ENCODE results near the genes UCHL1 and ATP10D.

DNA sequence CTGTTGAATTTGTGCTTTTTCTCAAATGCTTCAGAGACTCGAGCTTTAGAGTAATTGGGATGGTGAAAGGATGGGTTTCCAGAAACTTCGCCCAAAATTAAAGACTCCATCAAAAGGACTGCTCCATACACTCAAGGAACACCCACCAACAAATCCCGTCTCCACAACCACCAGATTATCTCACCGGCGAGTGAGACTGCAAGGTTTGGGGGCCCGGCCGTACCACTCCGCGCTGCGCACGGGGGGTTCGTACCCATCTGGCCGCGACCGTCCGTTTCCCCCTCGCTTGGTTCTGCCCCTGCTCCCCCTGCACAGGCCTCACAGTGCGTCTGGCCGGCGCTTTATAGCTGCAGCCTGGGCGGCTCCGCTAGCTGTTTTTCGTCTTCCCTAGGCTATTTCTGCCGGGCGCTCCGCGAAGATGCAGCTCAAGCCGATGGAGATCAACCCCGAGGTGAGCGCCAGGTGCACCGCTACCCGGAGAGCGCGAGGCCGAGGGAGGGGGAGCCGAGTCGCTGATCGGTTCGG lies at the start of gene UCHL1:
Gene UCHL1 (plus strand): TSS at position 370 of the 525 bp plus-strand sequence.
- PRO-cap = bidirectional peak, plus-strand start at position 370 of the sequence, minus-strand start at position 177 of the sequence

DNA sequence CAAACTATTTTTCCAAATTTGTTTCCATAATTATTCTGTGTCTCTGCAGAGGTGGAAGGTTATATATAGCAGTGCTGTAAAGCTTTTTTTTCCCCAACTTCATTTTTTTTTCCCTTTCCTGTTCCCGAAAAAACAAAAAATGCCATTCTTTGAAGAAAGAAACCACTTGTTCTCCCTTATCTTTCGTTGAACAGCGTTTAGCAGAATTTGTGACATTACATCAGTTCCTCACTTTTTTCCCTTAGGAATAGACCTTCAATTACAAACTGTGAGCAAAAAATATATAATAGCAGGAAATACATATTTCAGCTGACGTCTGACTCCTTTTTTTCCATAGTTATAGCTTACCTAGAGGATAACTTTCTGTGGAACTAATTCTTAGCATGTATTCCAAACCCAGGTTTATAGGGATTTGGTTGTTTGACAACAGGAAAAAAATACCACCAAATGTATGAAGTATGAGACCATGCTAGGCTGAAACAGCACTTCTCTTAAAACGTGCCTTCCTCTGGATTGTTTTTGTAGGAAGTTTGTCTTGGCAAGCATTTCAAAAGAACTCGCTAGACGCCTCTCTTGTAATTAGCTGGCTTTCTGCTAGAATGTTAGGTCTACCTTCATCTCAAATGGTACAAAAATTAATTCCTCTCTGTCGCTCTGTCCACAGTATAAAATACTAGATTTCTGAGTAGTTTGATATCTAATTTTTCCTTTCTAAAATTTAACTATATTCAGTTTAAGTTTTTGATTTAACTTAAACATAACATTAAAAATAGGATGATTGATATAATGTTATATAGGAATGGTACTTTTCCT lies 2.0 kb upstream of the LIMCH1 start:
- PRO-cap = no peak

DNA sequence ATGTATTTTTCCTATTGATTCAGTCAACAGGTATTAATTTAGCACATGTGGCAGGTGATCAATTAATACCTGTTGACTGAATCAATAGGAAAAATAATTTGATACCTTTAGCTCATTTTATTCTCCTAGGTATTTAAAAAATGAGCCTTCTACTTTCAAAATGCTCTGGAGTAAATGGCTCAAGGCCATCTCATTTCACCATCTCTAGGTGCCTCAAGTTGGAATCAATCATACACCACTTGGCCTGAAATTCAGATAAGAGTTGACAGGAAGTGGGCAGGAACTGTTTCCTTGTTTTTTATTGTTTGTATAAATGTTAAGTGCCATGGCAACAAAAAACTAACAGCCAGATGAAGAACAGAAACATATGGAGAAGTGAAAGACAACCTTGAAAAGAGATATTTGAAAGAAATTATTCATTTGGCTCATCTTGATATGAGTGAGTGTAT lies 12.3 kb downstream of the LIMCH1 start:
- PRO-cap = no peak

GRCh38 chr4:41572507-41572999 lies 34.6 kb downstream of the LIMCH1 start:
- PRO-cap = no peak

DNA sequence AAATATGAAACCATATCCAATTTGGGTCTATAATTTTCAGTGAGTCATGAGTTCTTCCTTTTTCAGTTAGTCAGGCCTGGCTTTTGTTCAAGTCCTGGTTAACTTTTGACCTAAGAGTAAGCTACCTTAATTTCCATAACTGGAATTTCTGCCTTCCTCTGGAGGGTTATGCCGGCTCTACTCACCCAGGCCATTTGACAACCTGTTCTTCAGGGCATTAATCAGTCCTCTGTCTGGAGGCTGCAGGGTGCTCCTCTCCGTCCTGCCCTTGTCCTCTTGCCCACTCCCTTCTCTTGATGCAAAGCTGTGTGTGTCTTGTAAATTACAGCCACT lies 73.9 kb downstream of the LIMCH1 start:
- PRO-cap = no peak

- PRO-cap = no peak
Measured at GRCh38 chr4:41613721-41614217, 75.8 kb downstream of the LIMCH1 start.

GRCh38 chr4:41709711-41710240 lies 38.7 kb downstream of the PHOX2B start:
- PRO-cap = no peak

DNA sequence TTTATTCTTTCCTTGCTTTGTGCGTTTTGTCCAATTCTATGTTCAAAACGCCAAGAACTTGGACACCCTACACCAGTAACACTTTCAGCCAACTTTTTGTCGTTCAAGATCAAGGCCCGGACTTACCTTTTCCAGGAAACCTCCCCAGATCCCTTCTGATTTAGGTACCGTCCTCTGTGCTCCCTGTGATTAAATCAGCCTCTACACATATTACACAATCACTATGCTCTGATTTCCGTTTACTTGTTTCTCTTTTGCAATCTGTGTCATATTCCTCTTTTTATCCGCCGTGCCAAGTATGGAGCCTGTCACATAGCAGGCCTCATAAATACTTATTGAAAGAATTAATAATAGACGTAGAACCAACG lies 765 bp upstream of the TMEM33 start:
- PRO-cap = no peak

DNA sequence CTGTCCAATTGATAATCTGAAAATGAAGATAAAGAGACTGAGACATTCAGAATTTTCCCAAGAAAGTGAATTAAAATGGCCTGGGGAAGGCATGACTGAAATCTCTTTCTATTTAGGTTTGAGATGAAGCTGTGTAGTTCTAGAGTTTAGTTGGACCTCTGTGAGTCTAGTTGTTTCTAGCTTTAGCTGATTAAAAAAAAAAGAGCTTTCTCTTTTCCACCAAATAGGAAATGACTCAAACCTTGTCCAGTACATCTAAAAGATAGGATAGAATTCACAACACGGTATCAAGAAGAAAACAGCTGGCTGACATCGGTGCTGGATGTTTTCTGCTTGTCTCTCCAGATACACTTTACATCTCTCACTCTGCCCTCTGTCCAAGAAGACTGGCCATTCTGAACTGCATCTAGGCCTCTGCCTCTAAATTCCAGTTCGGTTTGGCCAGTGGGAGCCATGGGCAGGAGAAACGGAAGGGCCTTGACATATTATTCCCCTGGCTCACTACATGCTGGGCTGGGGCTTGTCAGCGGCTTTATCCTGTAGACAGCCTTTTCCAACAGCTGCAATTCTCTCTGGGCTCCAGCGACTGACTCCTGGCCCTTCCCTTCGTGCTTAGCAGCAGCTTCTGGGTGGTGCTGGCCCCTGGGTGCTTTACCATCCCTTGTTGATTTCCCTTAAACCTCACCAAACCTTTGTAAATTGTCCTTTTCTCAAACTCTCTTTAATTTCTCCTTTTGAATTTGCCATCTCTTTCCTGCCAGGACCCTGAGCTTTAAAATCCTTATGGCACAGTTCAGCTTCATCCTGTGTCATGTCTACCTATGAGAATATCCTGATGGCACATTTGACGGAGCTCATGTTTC lies 57.3 kb upstream of the SHISA3 start:
- PRO-cap = no peak

GRCh38 chr4:42609626-42610452 lies 47.1 kb downstream of the ATP8A1 start:
- PRO-cap = no peak

- PRO-cap = no peak
Measured at GRCh38 chr4:42654993-42655481, 1.9 kb downstream of the ATP8A1 start.

- PRO-cap = no peak
Measured at GRCh38 chr4:43763150-43763554, 685.5 kb downstream of the KCTD8 start.

- PRO-cap = bidirectional peak, plus-strand start at chr4:45120407, minus-strand start at chr4:45120279
Measured at GRCh38 chr4:45119997-45120706, 393.8 kb upstream of the GNPDA2 start.

- PRO-cap = bidirectional peak, plus-strand start at chr4:47485285, minus-strand start at chr4:47485142; bidirectional peak, plus-strand start at chr4:47485592, minus-strand start at chr4:47485562
Measured at GRCh38 chr4:47485088-47486156, at the start of gene ATP10D. ATP10D (plus strand) TSS chr4:47485275.

DNA sequence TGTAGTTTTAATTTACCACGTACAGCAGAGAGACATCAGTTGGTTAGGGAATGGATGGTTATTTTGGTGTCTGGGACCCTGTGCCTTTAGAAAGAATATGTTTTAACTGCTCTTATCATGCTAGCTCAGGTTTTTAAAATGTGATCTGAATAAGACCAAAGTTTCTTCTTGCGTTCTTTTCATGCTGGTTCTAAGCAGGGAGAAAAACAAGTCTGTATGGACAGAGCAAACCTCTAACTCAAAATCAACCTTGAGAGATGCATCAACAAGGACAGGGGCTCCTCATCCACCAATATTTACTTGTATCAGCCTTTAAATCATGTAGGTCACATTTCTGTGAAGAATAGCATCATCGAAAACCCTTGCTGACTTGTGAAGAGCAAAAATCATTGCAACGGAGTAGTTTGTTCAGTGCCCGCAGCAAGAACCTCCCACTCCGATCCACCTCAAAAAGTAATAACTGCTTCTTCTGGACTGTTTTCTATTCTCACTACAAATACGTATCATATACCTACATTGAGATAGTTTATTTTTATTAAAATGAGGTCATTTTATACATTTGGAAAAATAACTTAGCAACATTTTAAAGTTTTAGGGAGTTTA lies 1.2 kb downstream of the ATP10D start:
- PRO-cap = no peak

DNA sequence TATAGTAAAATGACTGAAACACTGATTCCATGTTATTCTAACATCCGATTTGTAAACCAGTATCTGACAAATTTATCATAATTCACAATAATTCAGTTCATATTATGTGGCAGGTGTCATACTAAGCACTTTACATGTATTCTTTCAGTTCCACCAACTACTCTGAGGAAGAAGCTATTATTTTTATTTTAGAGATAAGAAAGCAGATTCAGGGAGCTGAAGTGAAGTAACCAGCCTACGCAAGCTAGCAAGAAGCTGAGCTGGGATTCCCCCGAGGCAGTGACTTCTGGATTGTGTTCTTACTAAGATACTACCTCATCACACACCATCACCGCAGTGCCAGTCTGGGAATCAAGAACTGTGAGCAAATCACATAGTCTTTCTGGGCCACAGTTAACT lies 1.2 kb upstream of the CORIN start:
- PRO-cap = no peak

GRCh38 chr4:47851686-47852075 lies 13.8 kb upstream of the CORIN start:
- PRO-cap = no peak

GRCh38 chr4:47855303-47855691 lies 17.4 kb upstream of the CORIN start:
- PRO-cap = no peak

GRCh38 chr4:47913374-47914418 lies 687 bp downstream of the NFXL1 start:
- PRO-cap = unidirectional peak, plus-strand start at chr4:47913938; unidirectional peak, plus-strand start at chr4:47913982

DNA sequence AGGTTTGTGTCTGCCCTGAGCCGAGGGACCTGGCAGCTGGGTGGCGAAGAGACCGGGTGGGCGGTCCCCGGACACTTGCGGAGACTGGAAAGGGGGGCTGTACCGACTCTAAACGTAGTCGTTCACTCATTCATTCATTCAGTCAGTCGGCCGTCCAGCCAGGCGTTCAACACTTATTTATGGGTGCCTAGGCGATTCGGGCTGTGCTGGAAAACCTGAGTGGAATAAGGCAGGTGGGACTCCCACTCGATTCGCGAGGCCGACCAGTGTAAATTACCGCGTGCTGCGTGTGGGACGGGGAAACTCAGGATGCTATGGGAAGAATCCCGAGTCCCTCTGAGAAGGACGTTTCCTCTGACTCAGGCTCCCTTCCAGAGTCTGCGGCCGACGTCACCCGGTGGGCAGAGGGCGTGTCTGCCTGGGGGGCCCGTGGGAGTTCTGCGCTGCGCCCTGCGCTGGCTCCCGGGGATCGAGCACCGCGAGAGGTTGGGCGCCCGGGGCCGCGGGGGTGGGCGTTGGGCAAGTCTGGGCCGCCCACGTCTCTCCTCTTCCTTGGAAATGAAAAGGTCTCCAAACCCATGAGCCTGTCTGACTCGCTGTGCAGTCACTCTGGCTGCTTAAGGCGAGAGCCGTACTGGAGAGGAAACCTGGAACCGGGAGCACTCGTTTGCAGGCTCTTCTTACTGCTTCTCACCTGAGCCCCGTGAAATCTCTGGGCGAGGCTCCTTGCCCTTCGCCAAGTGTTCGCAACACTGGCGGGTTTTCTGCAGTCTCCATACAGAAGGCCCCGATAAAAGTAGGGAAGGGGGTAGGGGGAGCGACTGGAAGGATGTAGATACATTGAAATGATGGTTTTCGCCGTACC lies 544 bp downstream of the NIPAL1 start:
- PRO-cap = no peak